Fallopian tube (tissue), 1 donor: ENCODE measurements around a stretch of chr7.

DNA sequence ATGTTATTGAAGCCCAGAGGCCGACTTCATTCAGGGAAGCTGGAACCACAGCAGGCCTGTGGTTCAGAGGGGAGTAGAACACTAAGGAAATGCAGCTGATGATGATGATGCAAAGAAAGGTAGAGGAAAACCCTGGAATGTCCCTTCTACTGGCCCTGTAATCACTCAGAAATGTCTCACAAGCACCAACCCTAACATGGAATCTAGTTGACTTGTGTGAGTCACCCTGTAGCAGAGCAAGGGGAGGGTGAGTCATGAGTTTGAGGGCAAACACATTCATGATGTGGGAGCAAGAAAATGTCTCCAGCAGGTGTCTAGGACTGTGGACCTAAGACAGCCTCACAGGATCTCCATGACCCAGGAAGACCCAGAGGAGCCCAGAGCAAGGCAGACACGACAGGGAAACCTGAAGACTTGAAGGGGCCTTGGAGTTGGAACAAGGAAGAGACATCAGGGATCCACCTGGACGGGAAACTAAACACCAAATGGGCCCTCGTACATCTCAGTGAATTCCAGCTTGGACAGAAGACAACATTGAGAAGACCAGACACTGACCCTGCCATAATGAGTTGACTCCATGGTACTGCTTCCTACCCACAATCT lies 36.9 kb upstream of the LRRC17 start:
- PRO-cap: no peak

DNA sequence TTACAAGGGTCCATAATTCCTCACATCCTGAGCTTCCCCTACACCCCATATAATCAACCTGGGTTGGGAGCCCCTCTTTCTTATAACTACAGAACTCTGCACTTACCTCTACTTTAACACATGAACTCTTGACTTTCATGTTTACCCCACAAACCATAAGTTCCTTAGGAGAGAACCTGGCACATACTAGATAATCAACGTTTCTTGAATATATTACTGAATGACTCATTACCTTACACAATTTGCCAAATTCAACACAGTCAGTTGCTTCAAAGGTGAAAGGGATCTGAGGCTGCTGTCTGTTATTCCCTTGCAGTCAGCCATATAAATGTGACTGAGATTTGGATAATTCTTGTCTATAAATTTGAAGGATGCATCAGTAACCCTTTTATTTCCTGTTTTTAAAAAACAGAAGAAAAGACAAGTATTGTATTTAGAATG lies 29.7 kb upstream of the LRRC17 start:
- PRO-cap: unidirectional peak, plus-strand start at position 272 of the sequence

GRCh38 chr7:103075258-103075895 lies 437 bp downstream of the ARMC10 start:
- PRO-cap: unidirectional peak, plus-strand start at chr7:103075504; unidirectional peak, minus-strand start at chr7:103075584

- PRO-cap: no peak
These were observed 122.6 kb downstream of the RELN start for GRCh38 chr7:103866911-103867254.

GRCh38 chr7:103988386-103988770 lies 1.1 kb downstream of the RELN start:
- PRO-cap: no peak

GRCh38 chr7:104210049-104210283 lies 2.2 kb upstream of the ORC5 start:
- PRO-cap: no peak

DNA sequence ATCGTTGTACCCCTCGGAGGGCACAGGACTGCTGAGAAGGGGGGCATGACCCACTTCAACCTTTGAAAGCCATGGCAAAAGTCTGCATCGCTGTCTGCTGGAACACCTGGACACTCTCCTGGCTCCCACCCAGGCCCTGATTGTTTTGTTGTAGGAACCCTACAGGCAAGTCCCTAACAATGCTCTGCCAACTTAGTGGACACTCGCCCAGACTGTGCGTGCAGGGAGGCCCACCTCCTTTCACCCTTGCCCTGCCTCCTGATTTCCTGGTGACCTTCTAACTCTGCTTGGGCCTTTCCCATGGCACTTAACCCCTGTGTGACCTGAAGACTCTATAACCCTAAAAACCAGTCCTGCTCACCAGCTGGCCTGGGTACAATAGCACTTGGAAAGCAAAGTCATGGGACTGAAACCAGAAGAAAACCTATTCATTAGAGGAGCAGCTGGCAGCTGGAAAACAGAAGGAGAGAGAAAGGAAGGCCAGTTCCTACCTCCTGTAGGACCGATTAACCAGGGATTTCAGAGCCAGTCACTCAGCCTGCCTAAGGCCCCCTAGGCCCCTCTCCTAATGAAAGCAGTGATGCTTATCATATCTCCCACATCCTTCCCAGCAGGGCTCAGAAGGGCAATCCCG lies 82.8 kb upstream of the KMT2E start:
- PRO-cap: no peak

- PRO-cap: no peak
These were observed 57.0 kb upstream of the KMT2E start for GRCh38 chr7:104956988-104957458.

GRCh38 chr7:105011194-105011536 lies 2.8 kb upstream of the KMT2E start:
- PRO-cap: unidirectional peak, plus-strand start at chr7:105011370

GRCh38 chr7:105014476-105014692 lies 379 bp downstream of the KMT2E start:
- PRO-cap: no peak

DNA sequence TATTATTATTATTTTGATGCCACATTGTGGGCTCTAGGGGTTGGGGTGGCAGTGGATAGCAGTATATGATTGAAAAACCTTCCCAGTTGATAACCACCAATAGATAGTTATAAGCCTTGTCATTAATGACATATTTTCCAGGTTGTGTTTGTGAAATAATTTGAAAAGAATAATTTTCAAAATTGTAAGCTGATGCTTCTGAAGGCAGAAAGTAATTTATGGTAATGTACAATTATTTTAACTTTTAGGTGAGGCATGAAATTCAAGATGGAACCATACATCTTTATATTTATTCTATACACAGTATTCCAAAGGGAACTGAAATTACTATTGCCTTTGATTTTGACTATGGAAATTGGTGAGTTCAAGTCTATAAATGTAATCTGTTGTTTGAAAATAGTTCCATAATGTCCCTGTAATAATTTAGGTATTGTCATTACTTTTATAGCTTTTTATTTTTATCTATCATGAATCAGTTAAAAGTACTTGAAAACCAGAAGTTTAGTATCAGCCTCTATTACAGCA lies 67.5 kb downstream of the KMT2E start:
- PRO-cap: no peak

- PRO-cap: unidirectional peak, minus-strand start at chr7:105269013
These were observed 119.9 kb downstream of the SRPK2 start for GRCh38 chr7:105268879-105269139.

DNA sequence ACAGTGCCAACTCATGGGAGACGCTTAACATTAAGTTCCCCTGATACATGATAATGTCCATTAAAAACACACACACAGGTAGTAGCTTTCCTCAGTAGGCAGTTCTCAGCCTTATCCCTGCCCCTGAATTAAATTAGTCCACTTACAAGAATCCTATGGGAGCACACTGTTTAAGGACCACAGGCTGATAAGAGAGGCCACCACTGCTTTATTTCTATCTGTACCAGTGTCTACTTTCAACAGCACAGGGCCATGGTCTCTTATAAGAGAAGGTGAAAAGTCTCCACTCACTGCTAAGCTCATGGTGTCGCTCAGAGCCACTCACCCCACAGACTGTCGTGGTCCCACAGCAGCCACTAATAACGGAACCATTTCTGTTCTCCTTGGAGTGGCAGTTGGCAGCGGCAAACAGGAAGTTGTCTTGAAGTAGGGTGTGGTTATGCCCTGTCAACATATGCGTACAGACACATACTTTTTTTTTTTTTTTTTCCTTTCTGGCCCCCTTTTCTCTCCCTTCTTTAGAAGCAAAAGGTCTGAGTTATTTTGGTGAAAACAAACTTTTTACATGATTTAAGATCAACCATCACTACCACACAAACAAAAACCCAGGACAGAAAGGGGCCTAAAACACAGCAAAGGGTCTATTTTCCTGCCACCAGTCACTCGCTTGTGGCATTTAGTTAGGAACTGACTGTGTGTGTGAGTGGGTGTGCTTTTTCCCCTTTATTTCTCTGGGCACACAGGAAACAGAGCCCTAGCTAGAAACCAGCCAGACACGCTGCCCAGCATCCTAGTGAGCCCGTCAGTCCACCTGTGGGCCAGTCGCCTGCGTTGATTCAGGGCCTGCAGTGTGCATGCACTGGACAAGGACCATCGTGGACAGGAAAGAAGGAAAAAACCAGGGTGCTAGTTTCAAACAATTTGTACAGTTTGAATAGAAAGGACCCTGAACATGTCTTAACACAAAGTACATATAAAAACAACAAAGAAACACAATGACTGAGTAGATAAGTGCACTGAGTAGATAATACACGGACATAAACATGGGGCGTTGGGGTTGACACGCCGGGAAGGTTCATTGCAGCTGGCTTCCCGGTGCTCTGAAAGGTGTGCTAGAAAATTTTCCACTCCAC lies 96.7 kb upstream of the EFCAB10 start:
- PRO-cap: no peak

- PRO-cap: unidirectional peak, plus-strand start at chr7:105788445
These were observed 88.2 kb downstream of the ATXN7L1 start for GRCh38 chr7:105788026-105788792.

- PRO-cap: no peak
These were observed 65.6 kb upstream of the SYPL1 start for GRCh38 chr7:106177696-106178200.

GRCh38 chr7:106180585-106181275 lies 68.6 kb upstream of the SYPL1 start:
- PRO-cap: no peak

DNA sequence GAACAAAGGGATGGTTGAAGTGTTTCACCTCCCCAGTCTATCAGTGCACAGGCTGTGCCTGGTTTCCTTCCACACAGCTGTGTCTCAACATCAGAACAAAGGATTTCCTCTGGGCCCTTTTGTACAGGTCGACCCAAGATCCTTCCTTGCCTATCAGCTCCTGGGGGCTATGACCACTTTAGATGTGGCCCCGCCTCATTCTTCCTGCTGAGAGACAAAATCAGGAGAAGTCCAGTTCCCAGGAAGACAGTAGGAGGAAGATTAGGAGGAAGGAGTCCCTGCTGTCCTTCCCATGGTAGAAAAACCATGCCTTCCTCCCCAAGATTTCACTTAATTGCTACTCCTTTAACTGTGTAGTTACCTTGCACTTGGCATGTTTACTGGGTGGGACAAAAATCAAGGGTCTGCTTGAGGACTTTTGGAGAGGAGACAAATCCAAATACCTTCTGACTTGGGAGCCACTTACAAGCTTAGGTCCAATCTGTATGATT lies 65.5 kb downstream of the NAMPT start:
- PRO-cap: no peak

- PRO-cap: no peak
These were observed 22.8 kb downstream of the NAMPT start for GRCh38 chr7:106261685-106262728.

GRCh38 chr7:106265871-106266402 lies 18.8 kb downstream of the NAMPT start:
- PRO-cap: no peak

GRCh38 chr7:106274890-106275421 lies 9.8 kb downstream of the NAMPT start:
- PRO-cap: no peak